ENCODE measurements around a stretch of chr3.

DNA sequence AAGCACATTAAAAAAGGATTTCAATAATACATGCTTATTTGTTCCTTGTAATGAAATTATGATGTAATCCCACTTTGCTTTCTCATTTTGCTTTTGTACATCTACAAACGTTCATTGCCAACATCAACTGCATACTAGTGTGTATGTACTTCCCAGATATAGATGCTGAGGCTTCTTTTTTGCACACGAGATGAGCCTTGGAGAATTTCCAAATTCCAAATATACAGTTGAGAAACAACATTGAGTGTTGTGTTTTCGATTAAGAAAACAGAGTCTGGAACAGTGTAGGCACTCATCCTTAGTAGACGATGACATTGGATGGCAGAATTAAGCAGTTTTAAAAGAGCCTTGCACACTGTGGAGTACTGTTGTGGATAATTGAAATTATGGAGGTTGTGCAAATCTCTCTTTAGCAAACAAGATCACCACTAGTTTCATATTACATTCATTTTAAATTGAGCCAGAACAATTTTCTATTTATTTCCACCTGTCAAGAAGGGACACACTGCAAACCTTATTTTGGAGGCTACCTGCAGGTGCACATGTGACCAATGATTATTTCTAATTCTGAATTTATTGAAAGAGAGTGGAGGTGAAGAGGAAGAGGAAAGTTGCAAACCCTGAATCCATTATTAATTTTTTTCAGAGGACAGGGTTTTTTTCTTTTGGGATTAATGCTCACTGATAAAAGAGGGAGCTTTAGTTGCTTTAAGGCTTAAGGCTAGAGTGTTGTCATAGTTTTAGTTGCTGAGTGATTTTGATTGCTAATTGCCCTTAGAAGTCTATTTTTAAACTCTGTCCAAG lies 7.5 kb downstream of the TIPARP start:
- PRO-cap = no peak

DNA sequence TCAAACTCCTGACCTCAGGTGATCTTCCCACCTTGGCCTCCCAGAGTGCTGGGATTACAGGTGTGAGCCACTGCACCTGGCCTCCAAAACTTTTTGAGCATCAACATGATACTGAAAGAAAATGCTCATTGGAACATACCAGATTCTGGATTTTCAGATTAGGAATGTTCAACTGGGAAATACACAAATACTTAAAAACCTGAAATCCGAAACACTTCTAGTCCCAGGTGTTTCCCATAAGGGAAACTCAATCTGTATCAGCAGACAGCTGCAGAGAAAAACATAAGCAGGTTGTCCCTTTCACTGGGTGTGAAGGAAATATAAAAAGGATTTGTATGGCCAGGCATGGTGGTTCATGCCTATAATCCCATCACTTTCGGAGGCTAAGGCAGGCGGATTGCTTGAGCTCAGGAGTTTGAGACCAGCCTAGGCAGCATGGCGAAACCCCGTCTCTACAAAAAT lies 32.9 kb downstream of the TIPARP start:
- PRO-cap = no peak

- PRO-cap = no peak
These were observed 44.5 kb upstream of the LEKR1 start for GRCh38 chr3:156781485-156782160.

GRCh38 chr3:156817725-156818046 lies 8.5 kb upstream of the LEKR1 start:
- PRO-cap = no peak

DNA sequence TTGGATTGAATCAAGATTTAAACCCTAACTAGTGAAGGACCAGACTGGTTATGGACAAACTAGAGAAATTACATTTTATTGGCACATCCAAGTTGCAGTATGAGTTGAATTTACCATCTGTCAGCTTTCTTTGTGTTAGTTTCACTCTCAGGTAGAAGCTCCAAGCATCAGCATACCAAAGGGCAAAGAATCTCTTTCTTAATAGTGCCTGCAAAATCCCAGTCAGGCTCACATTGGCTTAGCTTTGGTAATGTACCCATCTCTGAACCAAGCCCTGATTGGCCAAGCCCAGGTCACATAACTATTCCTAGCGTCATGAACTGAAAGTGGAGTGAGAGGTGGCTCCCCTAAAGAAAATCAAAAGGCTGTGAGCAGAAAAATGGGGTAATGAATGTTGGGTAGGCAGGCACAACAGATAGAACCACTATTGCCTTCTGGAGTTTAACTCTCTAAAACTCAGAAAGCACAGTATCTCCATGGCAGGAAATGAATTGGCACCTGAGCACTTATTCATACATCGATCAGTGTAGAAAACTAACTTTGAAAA lies 66.8 kb downstream of the CCNL1 start:
- PRO-cap = no peak

- PRO-cap = no peak
These were observed 44.0 kb downstream of the CCNL1 start for GRCh38 chr3:157115868-157116471.

- PRO-cap = unidirectional peak, plus-strand start at chr3:157128717
These were observed 31.6 kb downstream of the CCNL1 start for GRCh38 chr3:157128182-157128885.

DNA sequence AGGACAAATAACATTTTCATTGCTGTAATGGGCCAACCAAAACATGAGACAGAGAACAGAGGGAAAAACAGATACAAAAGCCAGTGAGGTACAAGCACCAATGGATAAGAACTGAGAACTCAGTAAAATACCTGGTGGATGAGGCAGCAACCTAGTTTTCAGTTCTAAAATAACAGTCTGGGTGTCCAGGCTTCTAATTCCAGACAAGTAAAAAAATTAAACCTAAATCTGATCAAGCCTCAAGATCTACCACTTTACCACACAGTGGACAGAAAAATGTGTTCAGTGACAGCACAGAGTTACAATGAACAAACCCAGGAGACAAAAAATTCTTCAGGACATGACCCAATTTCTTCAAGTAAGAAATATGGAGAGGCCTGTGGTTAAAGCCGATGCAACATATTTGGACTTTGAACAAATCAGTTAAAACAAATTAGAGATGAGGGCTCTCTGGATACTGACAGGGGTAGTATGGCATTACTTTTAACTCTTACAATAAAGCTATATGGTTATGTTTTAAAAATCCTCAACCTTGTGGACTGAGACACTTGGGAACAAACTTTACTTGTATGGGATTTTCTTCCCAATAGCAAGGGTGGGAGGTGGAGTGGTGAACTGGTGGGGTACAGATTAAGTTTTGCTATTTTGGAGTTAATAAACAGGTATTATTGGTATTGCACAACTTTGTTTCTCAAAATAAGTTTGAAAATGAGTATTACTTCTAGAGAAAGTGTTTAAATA lies 14.3 kb downstream of the CCNL1 start:
- PRO-cap = no peak

- PRO-cap = no peak
These were observed 8.8 kb downstream of the CCNL1 start for GRCh38 chr3:157150901-157151739.

GRCh38 chr3:157160225-157160420 lies 176 bp upstream of the CCNL1 start:
- PRO-cap = bidirectional peak, plus-strand start at chr3:157160295, minus-strand start at chr3:157160147

DNA sequence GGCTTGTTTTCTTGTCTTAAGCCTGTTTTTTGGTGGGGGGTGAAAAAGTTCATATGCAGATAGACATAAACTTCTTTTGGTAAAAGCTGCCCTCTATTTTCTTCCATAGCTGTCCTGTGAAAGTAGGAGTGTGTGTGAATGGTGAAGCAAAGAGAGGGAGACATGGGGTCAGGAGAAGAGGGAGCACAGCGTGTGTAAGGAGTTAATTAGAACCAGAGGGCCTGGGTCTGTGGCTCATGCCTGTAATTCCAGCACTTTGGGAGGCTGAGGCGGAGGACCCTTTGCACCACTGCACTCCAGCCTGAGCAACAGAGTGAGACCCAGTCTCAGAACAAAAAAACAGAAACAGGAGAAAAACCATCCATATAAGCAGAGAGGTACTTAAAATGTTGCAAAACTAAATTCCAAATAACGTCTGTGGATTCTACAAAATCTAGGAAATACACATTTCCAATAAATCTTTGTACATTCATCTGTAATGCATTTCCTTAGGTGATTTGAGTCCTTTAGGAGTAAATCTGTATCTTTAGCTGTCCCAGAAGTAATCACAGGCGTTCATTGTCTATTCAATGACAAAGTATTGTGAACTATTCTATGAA lies 16.3 kb upstream of the CCNL1 start:
- PRO-cap = no peak

DNA sequence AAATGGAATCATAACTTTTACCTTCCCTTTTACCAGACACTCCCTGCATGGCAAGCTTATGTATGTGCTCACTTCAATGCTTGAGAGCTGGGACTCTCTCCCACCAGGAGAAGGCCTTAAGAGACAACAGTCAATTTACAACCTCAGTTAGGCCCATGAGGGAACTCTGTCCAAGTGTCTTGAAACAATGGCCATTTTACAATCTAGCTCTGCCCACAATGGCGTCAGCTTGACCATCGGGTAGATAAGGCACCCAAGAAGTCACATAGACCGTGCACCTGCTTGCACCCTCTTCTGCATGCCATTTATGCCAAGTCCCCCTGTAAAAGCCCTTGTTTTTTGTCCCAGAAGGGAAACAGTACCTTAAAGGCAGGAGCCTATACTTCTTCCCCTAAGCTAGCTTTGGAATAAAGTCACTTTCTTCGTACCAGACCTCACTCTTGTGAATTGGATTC lies 26.5 kb upstream of the LXN start:
- PRO-cap = no peak

DNA sequence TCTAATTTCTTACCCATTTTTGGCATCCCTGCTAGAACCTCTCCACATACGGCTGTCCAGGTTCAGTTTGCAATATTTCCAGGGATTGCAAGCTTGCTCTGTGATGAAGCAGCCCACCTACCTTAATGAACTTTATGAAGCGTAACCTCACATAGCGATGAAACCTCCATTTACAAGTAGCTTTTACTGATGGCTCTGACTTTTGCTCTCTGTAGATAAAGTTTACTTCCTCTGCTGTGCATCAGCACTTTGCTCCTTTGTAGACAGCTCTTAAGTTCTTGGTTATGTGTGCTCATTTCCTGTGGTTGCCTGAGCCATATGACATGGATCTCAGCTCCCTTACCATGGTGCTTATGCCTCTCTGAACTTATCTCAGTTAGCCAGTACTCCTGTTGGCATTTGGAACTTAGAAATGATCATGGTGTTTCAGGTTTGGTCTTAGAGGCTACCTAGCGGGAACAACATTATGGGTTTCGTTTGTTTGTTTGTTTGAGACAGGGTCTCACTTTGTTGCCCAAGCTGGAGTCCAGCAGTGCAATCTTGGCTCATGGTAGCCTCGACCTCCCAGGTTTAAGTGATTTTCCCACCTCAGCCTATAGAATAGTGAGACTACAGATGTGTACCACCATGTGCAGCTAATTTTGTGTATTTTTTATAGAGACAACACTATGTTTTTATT lies 7.8 kb downstream of the MFSD1 start:
- PRO-cap = no peak

GRCh38 chr3:158810806-158811501 lies 9.1 kb downstream of the MFSD1 start:
- PRO-cap = no peak

DNA sequence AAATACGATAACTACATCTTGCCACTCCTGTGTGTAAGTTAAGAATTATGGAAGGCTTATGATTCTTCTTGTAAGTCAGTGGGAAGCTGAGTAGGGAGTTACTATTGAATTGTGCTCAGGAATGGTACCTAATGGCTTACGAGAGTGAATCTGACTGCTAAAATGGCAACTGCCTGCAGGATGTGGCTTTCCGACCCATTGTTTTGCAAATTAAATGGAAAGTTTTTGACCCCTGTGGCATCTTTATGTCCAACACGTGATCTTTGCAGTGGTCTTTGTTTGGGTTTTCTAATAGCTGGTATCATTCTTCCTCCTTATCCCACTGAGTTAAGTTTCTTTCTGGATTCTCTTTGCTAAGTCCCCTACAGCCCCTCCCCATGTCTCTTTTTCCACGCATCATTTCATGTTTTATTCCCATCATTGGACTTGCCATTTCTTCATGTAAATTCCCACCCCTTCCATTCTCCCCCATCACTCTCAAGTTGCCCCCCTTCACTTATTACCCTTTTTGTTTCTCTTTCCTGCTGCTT lies 287.2 kb downstream of the IQCJ-SCHIP1 start:
- PRO-cap = no peak

DNA sequence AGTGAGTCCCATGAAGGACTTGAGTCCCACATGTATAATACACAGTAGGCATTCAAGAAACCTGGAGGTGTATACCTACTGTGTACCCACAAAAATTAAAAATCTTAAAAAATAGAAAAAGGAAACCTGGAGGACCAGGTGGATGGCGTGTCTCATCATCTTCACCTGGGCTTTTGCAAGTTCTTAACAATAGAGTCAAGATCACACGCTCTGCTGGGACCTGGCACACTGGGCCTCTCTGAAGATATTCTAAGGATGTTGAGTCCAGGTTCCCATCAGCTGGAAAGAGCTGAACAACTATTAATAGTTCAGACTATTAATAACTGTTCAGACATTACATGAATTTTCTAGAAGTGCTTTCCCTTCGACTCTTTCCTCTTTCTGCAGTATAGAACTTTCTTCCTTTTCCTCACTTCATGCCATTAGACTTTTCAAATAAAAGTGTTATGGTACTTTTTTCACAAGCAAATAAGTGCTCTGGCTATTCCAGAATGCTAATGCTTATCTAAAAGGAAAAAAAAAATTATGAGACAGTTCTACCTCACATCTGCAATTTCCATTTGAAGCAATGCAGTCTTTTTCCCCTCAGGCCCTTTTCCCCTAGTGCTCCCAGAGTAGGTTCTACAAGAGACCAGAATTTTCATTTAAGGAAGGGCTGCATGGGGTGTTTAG lies 395.5 kb downstream of the IQCJ-SCHIP1 start:
- PRO-cap = no peak

- PRO-cap = no peak
These were observed 438.6 kb downstream of the IQCJ-SCHIP1 start for GRCh38 chr3:159711532-159712232.

DNA sequence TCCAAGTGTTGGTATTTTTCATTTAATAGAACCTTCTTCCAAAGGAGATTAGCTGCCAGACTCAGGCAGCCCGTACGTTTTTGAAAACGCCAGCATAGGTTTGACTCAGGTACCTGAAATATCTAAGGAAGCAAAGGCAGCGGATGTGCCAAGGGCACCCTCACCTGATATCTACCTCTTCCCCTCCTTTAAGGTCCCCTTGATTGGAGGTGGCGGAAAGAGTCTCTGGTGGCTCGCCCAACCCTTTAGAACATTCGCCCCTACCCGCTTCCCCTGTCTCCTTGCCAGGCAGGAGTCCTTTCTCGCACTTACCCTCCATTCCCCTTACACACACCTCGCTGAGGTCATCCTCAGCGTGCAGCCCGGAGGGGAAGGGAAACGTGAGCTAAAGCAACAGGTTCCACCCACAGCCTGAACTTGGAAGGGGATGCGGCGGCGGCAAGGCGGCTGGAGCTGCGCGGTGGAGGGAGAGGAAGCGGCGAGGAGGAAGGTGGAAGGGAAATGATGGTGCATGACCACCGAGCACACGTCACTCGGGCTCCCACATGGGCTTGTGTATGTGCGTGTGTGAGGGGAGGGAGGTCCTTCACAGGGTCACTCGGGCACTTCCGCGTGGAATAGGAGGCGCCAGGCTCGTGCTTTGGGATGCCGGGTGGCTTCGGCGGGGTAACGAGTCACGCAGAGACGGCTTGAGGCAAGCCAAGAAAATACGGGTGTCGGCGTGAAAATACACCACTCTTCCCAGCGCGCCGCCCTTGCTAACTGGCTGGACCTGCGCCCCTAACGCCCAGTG lies 462.3 kb upstream of the C3orf80 start:
- PRO-cap = bidirectional peak, plus-strand start at position 415 of the sequence, minus-strand start at position 477 of the sequence

DNA sequence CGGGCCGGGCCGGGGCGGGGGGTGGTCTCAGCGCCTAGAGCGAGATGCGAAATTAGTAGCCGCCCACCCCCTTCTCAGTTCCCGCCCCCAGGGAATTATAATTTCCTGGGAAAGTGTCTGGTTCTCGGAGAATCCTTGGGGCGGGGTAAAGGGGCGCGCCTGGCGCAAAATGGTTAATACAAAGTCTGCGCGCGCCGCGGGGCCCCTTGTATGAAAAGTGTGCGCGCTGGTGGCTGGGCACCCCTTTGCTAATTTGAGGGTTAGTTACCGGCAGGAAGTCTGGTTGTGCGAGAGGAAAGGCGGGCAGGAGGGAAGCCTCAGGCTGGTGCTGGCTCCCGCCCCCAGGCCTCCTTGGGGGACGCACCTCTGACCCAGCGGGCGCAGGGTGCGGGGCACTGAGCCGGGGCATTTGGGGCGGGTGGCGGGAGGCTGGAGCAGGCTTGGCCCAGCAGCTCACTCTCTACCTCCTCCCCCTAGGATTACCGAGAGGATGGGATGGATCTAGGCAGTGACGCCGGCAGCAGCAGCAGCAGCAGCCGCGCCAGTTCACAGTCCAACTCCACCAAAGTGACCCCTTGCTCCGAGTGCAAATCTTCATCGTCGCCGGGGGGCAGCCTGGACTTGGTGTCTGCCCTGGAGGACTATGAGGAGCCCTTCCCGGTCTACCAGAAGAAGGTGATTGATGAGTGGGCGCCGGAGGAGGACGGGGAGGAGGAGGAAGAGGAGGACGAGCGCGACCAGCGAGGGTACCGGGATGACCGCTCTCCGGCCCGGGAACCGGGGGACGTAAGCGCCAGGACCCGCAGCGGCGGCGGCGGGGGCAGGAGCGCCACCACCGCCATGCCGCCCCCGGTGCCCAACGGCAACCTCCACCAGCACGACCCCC lies 461.0 kb upstream of the C3orf80 start:
- PRO-cap = bidirectional peak, plus-strand start at position 128 of the sequence, minus-strand start outside the sequence; unidirectional peak, plus-strand start at position 412 of the sequence; bidirectional peak, plus-strand start at position 508 of the sequence, minus-strand start at position 462 of the sequence

DNA sequence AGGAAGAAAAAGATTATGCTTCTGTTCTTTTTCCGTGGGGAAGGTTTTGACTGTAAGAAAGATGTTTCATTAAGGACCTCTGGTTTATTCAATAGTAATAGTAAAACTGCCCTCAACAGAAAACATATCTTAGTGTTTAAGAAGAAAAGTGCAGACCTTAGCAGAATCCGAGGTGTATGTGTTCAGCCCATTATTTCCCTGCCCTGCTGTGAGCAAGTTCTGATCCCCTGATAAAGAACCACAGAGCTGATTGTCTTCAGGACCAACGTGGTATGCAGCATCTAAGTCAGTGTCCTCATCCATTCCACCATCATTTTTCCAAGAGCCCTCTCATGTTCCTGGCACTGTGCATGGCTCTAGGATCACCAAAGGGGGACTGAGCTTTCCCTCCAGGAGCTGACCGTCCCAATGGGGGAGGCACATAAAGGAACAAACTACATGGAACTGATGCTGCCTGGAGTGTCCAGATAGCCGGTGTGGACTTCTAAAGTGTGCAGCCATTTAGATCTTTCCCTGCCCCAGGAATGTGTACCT lies 369.3 kb upstream of the C3orf80 start:
- PRO-cap = no peak

All from pulmonary artery (tissue), 1 donor.